Heart left ventricle (tissue), 7 donors: ENCODE measurements around the genes DDX47 and GPRC5A.

DNA sequence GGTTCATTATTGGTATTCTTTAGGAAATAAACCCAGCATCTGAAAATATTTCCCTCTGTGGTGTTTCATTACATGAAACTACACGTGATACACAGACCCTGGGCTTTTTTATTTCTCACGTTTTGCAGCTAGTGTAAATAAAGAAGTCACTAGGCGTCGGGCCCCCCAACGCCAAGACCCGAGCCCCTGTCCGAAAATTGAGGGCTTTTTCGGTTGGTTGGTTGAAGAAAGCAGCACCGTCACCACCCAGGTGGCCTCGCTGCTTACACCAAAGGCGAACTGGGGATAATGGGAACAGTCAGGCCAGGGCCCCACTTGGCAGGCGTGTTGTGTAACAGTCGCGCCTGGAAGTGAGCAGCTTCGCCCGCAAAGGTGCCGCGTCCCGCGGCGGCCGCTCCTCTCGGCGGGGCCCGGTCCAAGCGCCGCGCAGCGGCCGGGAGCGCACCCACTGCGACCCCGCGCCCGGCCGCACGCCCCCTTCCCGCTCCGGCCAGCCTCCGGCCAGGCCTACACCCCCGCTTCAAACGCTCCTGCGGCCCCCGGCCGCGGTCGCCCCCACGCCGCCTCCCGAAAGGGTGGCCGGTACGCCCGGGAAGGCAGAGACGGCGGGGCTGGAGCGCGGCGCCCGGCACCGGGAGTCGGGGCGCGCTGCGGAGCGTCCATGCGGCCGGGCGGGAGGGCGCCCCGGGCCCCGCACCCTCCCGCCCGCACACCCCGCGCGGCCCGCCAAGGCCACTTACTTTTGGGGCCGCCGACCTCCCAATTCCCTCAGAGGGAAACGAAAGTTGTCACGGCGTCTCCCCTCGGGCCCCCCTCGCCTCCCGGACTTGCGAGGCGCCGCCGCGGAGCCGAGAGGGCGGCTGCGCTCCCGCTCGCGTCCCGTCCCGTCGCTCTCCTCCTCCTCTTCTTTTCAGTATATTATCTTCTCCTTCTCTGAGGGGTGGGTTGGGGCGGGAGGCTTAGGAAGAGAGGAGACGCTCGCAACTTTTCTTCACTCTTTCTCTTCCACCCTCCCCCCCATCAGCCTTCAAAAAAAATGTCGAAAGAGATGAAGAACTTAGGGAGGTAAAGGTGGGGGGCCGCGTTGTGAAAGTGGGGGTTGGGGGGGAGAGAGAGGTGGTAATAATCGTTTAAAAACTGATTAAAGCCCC is 911 bp downstream of the DUSP16 start:
- PRO-cap, 6 experiments: peak in 6 of 6 experiments; most common plus-strand start position 599 of the sequence (in 4); most common minus-strand start position 255 of the sequence (in 3)
- RAMPAGE, long total RNA, 2 experiments: no peak in any of the 2 experiments
- RRBS: 2% methylated on average over 27 of the region's 106 CpGs

DNA sequence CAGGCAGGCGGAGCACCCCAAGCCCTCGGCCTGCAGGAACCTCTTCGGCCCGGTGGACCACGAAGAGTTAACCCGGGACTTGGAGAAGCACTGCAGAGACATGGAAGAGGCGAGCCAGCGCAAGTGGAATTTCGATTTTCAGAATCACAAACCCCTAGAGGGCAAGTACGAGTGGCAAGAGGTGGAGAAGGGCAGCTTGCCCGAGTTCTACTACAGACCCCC is 636 bp downstream of the CDKN1B start:
- PRO-cap, 6 experiments: no peak in any of the 6 experiments
- RAMPAGE, long total RNA, 2 experiments: no peak in any of the 2 experiments
- RRBS: under 1% methylated on average over 3 of the region's 11 CpGs

- PRO-cap, 6 experiments: no peak in any of the 6 experiments
- RAMPAGE, long total RNA, 2 experiments: no peak in any of the 2 experiments
- RRBS: no CpG with 5 or more reads among the region's 4 CpGs
These were observed 5.3 kb downstream of the CDKN1B start for GRCh38 chr12:12722065-12723192.

DNA sequence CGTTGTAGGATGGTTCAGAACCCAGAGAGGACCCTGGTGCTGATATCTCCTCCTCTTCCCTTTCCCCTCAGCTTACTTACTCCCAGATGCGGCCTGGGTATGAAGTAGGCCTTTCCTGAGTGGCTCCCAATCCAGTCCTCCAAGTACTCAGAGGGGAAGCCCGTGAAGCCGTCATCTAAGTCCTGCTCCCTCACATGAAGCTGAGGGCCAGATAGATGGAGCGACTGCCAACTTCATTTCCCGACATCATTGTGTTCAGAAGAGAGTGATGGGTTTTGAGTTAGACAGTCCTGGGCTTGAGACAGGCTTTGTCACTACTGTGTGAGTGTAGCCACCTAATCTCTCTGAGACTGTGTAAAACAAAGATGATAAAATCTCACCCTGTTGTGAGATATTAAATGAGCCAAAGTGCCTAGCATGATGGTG is 2.7 kb downstream of the APOLD1 start:
- PRO-cap, 6 experiments: peak in 2 of 6 experiments; most common plus-strand start position 129 of the sequence (in 1); most common minus-strand start position 149 of the sequence (in 2)
- RAMPAGE, long total RNA, 2 experiments: no peak in any of the 2 experiments
- RRBS: no CpG with 5 or more reads among the region's 6 CpGs

- PRO-cap, 6 experiments: peak in 4 of 6 experiments; most common plus-strand start chr12:12788719 (in 1); most common minus-strand start chr12:12788889 (in 2)
- RAMPAGE, long total RNA, 2 experiments: no peak in any of the 2 experiments
- RRBS: no CpG with 5 or more reads among the region's 9 CpGs
These were observed 3.3 kb downstream of the APOLD1 start for GRCh38 chr12:12788575-12789349.

DNA sequence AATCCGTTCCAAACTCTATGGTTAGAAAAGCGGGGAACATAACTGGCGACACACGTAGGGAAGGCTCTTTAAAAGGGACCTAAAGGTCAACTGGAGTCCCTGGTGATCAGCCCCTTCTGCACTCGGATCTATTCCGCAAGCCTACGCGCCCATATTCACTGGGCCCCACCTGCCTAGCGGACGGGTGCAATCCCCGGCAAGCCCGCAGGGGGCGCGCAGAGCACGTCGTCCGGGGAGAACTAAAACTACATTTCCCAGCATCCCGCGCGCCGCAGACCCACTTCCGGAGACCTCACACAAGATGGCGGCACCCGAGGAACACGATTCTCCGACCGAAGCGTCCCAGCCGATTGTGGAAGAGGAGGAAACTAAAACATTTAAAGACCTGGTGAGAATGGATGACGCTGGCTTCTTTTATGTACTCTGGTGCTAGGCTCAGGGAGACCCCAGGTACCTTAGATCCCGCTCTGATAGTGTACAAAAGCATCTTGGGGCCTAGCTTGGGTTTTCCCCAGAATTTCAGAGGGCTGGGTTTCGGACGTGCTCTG is at the start of gene DDX47:
DDX47 (plus strand) TSS at position 280 of the 548 bp plus-strand sequence.
- PRO-cap, 6 experiments: peak in 6 of 6 experiments; most common plus-strand start position 295 of the sequence (in 6); most common minus-strand start position 182 of the sequence (in 1)
- RAMPAGE, long total RNA, 2 experiments: start-site peak on the plus strand in 2 of 2 experiments, centred at positions 285 to 286 of the sequence, 146 to 197 reads per replicate
- RRBS: 1% methylated on average over 12 of the region's 33 CpGs

- PRO-cap, 6 experiments: no peak in any of the 6 experiments
- RAMPAGE, long total RNA, 2 experiments: no peak in any of the 2 experiments
- RRBS: no CpG with 5 or more reads among the region's 11 CpGs
These were observed 23.8 kb downstream of the DDX47 start for GRCh38 chr12:12836713-12837550.

DNA sequence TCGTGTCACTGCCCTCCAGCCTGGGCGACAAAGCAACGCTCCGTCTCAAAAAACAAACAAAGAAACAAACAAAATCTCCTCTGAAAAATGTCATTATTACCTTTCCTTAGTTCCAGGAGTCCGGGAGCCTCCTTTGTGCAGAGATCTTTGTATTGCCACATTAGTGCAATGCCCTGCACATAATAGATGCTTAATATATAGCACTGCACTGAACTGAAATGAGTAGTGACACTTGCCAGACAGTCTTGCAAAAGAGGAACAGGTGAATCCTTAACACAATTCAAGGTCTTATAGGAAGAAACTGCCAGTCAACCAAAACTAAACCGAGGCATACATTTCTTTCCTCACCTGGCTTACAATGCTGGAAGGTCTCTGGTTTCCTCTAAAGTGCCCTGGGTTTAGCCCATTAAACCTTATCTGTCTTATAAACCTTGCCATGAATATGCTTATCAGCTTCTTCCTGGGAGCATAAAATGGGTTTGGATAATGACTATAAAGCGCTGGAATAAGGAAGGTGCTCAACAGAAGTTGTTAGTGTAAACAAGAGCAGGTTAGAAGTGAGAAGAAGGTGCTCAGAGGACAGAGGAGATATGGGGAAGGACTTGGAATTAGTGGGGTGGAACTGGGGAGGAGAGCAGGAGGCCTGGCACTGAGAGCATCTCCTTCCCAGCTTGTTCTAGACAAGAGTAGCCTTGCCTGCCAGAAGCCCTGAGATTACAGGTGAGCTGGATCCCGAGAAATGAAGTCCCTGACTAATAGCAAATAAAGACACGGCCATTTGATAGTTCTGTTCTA is 14.2 kb upstream of the GPRC5A start:
- PRO-cap, 6 experiments: no peak in any of the 6 experiments
- RAMPAGE, long total RNA, 2 experiments: no peak in any of the 2 experiments
- RRBS: no CpG with 5 or more reads among the region's 9 CpGs

GRCh38 chr12:12877729-12878190 is 13.6 kb upstream of the GPRC5A start:
- PRO-cap, 6 experiments: no peak in any of the 6 experiments
- RAMPAGE, long total RNA, 2 experiments: no peak in any of the 2 experiments
- RRBS: no CpG with 5 or more reads among the region's 9 CpGs

- PRO-cap, 6 experiments: peak in 6 of 6 experiments; most common plus-strand start chr12:12891565 (in 4); most common minus-strand start chr12:12891293 (in 3)
- RAMPAGE, long total RNA, 2 experiments: start-site peak on the plus strand in 2 of 2 experiments, at chr12:12891520-12891562 at its widest, 6 to 13 reads per replicate
- RRBS: 2% methylated on average over 17 of the region's 49 CpGs
These were observed at the start of gene GPRC5A for GRCh38 chr12:12891061-12891862. TSS of gene GPRC5A (plus strand) at chr12:12891562.

GRCh38 chr12:12903385-12904452 is 12.4 kb downstream of the GPRC5A start:
- PRO-cap, 6 experiments: no peak in any of the 6 experiments
- RAMPAGE, long total RNA, 2 experiments: no peak in any of the 2 experiments
- RRBS: no CpG with 5 or more reads among the region's 16 CpGs

- PRO-cap, 6 experiments: no peak in any of the 6 experiments
- RAMPAGE, long total RNA, 2 experiments: no peak in any of the 2 experiments
- RRBS: no CpG with 5 or more reads among the region's 8 CpGs
These were observed 20.2 kb downstream of the HEBP1 start for GRCh38 chr12:12979686-12980437.

DNA sequence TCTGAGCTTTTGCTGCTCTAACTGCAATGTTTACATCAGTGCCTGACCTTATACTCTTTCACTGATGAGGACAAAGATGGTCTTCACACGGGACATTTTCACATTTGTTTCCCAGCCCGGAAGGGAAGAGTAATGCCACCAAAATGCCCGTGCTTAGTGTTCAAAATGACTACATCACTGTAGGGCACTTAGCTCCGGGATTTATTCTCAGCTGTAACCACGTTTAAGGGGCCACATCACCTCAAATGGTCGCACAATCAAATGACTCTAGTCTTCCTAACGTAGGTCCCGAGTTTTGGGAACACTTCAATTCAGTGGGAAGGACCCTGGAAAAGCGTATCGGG is 2.9 kb downstream of the GSG1 start:
- PRO-cap, 6 experiments: peak in 1 of 6 experiments; most common minus-strand start position 297 of the sequence (in 1)
- RAMPAGE, long total RNA, 2 experiments: no peak in any of the 2 experiments
- RRBS: 8% methylated on average over 3 of the region's 10 CpGs

DNA sequence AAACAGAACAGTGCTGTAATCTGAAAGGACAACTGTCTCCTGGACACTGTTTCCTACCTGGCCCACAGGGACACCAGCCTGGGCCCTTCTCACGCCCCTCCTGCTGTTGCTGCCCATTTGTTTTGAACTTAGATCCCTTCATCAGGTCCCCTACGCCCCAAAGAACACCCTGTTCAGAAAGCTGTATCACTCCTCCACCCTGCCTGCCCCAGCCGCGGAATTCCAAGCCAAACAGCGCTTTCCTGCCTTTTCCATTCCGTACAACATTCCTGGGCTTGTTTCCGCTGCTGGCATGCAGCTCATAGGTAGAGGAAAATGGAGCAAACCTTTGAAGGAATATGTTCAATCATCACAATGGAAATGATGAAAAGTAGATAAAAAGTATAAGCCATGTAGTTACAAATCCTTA is 12.8 kb upstream of the GSG1 start:
- PRO-cap, 6 experiments: peak in 2 of 6 experiments; most common minus-strand start position 223 of the sequence (in 2)
- RAMPAGE, long total RNA, 2 experiments: no peak in any of the 2 experiments
- RRBS: no CpG with 5 or more reads among the region's 7 CpGs

GRCh38 chr12:13205609-13206907 is 9.5 kb downstream of the EMP1 start:
- PRO-cap, 6 experiments: peak in 2 of 6 experiments; most common minus-strand start chr12:13206458 (in 2)
- RAMPAGE, long total RNA, 2 experiments: no peak in any of the 2 experiments
- RRBS: no CpG with 5 or more reads among the region's 4 CpGs

DNA sequence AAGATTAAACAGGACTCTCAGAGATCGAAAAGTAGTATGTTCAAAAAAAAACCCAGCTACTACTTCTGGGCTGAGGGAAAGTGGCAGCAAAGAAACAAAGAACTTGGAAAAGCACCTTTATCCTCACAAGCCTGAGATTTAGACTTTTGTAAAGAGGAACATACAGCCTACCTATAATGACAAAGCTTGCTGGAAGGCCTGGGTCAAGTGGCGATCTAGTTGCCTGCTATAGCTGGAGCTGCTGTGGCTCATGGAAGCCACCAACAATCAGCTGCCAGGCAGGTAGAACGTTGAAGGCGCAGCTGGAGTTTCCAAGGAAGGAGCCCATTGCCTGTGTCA is 165.5 kb downstream of the EMP1 start:
- PRO-cap, 6 experiments: no peak in any of the 6 experiments
- RAMPAGE, long total RNA, 2 experiments: no peak in any of the 2 experiments
- RRBS: no CpG with 5 or more reads among the region's 4 CpGs

GRCh38 chr12:14429773-14430277 is 64.3 kb downstream of the ATF7IP start:
- PRO-cap, 6 experiments: no peak in any of the 6 experiments
- RAMPAGE, long total RNA, 2 experiments: no peak in any of the 2 experiments
- RRBS: no CpG with 5 or more reads among the region's 1 CpG

DNA sequence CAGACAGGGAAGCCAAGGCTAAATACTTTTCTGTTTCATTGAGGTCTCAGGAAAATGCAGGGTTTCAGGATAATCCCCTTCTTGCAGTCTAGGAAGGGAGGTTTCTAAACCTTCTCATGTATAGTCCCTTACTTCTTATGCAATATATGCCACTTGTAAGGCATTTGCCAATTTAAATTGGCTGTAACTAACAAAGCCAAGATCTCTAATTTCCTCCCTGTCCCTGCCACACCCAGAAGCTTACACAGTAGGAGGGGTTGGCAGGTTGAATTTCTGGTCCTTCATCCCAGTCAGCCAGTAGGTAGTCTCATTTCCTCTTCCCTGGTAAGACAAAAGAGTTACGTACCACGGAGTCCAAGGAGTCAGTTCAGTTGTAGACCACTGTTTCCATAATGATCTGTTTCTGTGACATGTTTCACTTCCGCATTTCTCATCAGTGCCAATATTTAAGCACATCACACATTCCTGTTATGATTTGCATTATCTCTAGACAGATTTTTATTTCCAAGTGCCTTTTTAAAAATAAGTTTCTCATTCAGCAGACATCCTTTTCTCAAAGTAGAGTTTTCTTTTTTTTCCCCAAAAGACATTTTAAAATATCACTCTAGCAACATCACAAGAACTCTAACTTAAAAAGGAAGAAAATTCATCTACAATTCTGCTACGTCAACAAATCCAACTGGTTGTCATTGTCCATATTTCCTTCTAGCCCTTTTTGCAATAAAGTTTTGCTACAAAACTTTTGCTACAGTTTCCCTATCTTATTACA is 47.1 kb upstream of the PLBD1 start:
- PRO-cap, 6 experiments: no peak in any of the 6 experiments
- RAMPAGE, long total RNA, 2 experiments: no peak in any of the 2 experiments
- RRBS: no CpG with 5 or more reads among the region's 4 CpGs

- PRO-cap, 6 experiments: peak in 4 of 6 experiments; most common plus-strand start chr12:14770888 (in 2); most common minus-strand start chr12:14770847 (in 4)
- RAMPAGE, long total RNA, 2 experiments: no peak in any of the 2 experiments
- RRBS: under 1% methylated on average over 13 of the region's 31 CpGs
These were observed 268 bp downstream of the H4C16 start for GRCh38 chr12:14770674-14771051.

DNA sequence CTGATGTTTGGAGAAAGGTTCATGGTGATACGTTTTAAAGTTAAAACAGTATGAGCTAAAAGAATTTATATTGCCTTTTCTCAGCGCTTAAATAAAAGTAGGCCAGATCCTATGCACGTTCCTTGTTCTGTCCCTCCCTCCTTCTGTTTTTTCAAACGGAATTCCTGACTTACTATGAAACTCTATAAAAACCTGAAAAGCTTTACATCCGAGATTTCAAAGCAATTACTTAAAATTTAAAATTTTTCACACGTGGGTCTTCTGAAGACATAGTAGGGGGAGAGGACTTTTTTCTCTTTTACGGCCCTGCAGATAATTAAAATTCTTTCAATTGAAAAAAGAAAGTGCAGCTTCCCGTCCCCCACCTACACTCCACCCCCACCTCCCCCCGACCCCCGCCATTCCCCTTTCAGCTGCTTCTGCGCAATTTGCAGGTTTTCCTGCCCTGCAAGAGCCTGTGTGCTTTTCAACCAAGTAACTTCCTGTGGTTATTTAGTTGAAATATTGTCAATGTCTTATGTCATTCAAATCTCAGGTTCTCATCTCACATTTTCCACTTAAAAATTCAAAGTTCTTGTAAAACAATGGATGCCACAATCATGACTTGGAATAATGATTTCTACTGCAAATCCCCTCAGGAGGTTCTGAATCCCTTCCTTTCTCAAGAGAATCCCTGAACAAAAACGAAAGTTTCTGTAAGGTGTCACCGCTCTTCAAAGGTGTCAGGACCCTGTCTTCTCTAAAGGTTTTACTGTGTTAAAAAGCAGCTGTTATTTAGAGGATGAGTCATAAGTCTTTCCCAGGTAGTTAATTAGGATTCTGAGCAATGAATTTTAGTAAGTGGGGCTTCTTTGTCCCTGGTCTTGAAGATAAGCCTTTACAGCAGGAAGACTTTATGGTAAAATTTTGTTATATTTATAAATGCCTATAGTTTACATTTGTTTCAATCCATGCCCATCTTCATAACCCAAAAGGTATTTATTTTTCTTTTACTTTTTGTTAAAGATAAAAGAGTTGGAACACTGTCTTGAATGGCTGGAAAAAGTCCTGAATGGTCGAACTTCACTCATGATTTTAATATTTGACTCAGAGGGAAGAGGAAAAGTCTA is 735 bp upstream of the H4C16 start:
- PRO-cap, 6 experiments: no peak in any of the 6 experiments
- RAMPAGE, long total RNA, 2 experiments: no peak in any of the 2 experiments
- RRBS: no CpG with 5 or more reads among the region's 14 CpGs